Camera-type eye (tissue), 1 donor: ENCODE data around the genes METTL2A, MRC2 and DDX42.

DNA sequence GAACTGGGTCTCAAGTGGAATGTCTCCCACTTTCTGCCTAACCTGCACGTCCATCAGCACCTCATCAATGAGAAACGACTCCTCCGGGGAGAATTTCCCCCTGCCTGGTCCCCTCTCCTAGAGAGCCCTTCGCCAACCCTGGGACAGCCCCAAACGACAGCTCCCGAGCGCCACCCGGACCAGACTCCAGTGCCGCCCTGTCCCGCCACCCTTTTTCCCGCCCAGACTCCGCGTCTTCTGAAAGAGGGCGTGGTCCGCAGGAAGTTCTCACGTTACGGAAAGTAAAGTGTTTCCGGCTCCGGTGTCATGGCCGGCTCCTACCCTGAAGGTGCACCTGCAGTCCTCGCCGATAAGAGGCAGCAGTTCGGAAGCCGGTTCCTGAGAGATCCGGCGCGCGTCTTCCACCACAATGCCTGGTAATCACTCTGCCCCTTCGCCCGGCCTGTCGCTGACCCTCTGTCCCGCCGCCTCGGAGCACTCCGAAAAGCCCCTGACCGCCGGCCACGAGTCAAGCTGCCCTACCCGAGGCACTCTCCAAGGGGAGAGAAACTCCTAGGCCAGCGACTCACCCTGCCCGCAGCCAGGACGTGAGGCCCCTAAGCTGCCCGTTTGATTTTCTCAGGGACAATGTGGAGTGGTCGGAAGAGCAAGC lies at the start of gene METTL2A:
METTL2A (plus strand) TSS at position 301 of the 652 bp plus-strand sequence.
- RAMPAGE, long total RNA: start-site peak on the plus strand centred at position 294 of the sequence, 15 bp wide, 80 reads

DNA sequence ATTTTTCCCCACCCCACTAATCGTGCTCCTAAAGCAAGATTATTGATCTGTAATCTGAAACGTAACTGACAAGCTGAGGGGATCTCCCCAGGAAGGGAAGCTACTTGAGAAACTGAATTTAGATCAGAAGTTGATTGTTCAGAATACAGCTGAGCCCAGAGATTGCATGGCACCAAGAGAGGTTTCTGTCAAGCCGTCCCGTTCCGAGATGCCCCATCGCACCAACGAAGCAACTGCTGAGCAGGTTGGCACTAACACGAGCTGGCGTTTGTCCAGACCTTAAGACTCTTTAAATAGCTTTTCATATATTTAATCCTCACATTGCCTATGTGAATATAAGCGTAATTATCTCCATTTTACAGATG lies 20.1 kb upstream of the TLK2 start:
- RAMPAGE, long total RNA: no peak

- RAMPAGE, long total RNA: no peak
Measured at GRCh38 chr17:62564684-62565185, 62.7 kb upstream of the MRC2 start.

- RAMPAGE, long total RNA: no peak
Measured at GRCh38 chr17:62572696-62573516, 54.6 kb upstream of the MRC2 start.

- RAMPAGE, long total RNA: no peak
Measured at GRCh38 chr17:62627613-62627971, at the start of gene MRC2. Gene MRC2, plus strand, starts transcription at chr17:62627670.

DNA sequence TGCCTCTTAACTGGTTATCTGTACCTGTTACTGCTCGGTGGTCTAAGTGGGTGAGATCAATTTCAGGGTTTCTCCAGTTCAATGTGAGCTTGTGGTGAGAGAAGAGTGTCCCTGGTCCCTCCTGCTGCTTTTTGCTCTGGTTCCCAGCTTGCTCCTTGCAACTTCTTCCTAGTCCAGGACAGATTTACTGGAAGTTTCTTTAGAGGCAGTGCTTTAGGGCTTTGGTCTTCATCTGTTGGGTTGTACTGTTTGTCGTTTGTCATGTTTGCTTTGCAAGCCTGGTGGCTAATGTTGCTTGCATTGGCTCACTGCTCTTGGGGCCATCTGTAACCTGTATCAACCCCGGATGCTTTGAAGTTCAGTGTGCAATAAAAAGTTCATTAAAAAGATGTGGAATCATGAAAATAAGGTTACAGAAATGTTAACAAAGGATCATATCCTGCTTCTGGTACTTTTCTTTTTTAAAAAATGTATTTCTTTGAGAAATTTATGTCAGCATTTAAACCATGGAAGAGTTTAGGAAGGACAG lies 82.5 kb downstream of the MRC2 start:
- RAMPAGE, long total RNA: no peak

GRCh38 chr17:63162064-63163272 lies 196.4 kb downstream of the TANC2 start:
- RAMPAGE, long total RNA: no peak

GRCh38 chr17:63520438-63520913 lies 2.7 kb upstream of the KCNH6 start:
- RAMPAGE, long total RNA: no peak

DNA sequence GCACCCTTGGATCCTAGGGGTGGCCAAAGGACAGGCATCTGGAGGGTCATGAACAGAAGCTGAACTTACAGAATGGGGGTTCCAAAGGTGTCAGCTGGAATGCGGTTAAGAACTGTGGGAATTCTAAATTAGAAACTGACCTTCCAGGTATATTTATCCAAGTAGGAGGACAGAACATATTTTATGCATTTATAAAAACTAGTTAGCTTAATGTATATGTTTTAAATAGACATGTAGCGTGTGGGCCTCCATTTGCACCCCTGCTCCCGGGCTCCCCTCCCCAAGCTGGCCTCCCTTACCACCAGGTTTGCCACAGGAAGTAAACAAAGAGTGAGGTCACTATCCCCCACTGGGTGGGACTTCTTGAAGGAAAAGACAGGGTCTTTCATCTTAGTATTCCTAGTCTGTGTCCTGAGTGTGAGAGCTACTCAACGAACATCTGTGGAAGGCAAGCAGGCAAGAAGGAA lies 6.3 kb upstream of the LIMD2 start:
- RAMPAGE, long total RNA: no peak

DNA sequence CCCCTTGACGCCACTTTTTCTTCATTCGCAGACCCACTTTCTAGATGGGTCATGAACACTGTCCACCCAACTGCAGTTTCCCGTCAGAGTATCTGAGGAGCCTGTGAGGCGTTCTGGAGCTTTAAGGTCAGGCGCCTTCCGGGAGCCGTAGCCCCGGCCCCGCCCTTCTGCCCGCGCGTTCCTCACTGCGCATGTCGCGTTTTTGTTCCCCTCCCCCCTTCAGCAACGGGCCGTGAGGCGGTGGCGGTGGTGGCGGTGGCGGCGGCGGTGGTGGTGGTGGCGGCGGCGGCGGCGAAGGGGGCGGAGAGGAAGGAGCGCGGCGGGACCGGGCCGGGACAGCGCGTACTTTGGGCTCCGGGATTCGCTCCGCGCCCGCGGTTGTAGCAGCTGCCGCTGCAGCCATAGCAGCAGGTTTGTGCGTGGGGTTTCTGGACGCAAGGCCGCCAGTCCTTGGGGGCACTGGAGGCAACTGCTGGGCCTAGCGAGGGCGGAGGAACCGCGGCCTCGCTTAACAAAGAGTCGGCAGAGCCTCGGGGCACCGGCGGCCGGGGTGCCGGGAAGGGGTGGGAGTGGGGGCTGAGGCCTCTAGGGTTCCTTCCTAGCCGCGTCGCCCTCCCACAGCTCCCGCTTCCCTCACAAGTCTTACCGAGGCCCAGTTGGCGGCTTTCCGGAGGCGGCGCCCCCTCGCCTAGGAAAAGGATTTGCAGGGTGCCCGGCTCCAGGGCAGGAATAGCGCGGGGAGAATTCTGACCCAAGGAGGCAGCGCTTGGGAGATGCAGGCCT lies at the start of gene DDX42:
DDX42 (plus strand) TSS at position 205 of the 783 bp plus-strand sequence.
- RAMPAGE, long total RNA: no peak

DNA sequence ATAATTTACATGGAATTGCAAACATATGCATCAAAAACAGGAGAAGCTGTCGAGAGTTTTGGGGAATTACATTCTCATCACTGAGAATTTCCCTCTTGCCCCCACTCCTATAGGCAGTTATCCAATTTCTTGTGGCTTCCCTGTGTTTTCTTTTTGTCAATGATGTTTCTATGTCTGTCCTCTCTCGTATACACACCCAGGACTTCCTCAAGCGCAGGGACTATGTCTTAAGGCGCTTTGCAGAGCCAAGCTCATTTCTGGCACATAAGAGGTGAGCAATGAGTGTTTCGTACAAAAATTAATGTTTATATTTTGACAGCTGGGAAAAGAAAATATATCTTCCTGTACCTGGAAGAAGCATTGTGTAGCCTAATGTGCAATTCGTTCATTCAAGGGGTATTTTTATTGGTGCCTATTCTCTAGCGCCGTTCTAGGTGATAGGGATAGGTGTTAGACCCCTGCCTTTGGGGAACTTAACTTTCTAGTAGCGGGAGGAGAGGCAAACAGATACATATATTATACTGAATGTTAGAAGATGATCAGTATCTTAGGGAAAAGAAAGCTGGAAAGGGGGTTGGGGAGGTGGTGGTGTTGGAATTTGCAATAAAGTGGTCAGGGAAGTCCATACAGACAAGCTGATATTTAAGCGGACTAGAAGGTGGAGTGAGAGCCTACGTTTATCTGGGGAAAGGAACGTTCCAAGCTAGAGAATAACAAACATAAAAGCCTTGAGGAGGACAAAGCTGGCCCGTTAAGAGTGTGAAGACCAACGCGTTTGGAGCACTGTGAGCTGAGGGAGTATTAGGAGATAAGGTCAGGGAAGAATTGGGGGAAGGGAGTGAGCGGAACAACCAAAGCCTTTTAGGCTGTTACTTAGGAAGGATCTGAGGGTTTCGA lies 1.2 kb downstream of the DDX42 start:
- RAMPAGE, long total RNA: no peak

DNA sequence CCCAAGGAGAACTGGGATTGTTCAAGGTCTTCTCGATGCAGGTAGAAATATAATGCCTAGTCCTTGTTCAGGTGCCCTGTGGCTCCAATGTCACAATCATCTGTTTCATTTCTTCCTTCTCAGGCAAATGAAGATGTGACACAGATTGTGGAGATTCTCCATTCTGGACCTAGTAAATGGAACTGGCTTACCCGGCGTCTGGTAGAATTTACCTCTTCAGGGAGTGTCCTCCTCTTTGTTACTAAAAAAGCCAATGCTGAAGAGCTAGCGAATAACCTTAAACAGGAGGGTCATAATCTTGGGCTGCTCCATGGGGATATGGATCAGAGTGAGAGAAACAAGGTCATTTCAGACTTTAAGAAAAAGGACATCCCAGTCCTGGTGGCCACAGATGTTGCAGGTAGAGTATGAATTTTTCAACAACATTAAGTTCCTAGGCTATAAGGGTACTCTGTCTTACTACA lies 15.4 kb upstream of the PSMC5 start:
- RAMPAGE, long total RNA: no peak

- RAMPAGE, long total RNA: no peak
Measured at GRCh38 chr17:63818633-63819073, 8.6 kb upstream of the PSMC5 start.

DNA sequence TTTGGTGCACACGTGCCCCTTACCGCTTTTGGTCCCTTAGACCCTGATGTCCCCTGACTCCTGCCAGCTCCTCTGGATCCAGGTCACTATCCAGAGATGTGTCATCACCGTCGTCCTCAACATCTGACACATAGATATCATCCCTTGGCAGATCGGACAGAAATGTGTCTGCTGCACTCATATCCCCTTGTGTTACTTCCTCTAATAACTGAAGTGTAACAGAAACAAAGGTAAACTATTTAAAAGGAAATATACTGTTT lies 5.3 kb upstream of the PSMC5 start:
- RAMPAGE, long total RNA: no peak

DNA sequence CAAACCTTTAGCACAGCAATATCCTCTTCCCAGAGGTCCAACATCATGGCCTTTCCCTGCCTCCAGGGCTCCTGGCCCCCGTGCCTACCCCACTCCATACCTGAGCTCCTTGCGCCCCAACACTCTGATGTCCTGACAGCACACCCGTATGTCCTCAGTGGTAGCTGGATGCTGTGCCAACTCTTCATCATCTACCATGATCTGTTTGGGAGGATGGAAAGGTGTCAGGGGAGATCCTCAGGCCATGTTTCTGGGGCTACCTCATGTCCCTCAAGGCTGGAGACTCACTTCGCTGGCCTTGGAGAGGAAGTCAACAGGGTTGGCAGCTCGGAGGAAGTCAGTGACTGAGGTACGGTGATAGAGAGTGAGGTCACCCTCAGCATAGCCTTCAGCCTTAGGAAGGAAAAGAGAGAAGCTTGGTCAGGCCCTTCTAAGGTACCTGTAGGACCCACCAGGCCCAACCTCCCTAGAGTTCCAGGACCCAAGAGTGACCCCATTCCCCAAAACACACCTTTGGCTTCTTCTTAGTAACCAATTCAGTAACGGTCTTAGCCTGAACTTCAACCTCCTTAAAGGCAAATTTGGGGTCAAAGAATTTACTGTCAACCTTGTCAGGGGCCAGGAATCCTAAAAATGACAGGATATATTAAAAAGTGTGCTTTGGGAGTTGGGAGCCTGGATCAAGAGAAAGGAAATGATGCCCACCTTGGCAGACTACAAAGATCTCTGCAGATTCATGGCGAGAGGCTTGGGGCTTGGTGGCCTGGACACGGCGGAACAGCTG lies 2.5 kb upstream of the PSMC5 start:
- RAMPAGE, long total RNA: no peak

DNA sequence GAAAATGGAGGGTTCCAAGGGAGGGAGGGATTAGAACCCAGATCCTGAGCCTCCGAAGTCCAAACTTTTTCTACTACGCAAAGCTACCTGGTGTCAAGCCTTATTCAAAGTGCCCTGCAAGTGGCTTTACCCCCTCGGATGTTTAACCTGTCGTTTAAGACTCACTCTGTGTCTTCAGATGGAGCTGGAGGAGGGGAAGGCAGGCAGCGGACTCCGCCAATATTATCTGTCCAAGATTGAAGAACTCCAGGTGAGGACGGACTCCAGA lies 431 bp upstream of the FTSJ3 start:
- RAMPAGE, long total RNA: no peak

DNA sequence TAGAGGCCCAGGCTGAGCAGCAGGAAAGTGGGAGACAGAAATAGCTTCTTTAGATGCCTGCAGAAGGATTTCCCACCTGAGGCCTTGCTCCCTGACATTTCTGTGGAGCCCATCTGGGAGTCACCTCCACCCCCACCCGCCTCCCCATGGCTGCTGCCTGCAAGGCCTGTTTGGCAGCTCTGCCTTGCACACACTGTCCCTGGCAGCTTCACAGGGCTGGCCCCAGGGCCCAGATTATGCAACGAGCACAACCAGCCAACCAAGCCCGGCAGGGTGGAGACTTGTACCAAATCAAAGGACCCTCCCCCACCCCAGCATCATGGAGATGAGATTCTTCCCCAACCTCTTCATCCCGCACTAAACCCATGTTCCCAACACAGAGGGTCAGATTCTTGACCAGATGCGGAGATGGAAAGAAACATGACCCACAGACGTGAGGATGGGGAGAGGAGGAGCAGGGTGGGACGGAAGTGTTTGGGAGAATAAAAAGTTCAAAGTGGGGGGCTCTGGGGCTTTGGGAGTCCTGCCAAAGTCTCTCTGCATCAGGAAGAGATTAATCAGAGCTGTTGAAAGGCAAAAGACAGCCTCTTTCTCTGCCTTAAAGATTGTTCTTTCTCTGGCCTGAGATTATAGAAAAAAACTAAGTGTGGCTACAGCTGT lies 3.8 kb downstream of the SMARCD2 start:
- RAMPAGE, long total RNA: no peak

DNA sequence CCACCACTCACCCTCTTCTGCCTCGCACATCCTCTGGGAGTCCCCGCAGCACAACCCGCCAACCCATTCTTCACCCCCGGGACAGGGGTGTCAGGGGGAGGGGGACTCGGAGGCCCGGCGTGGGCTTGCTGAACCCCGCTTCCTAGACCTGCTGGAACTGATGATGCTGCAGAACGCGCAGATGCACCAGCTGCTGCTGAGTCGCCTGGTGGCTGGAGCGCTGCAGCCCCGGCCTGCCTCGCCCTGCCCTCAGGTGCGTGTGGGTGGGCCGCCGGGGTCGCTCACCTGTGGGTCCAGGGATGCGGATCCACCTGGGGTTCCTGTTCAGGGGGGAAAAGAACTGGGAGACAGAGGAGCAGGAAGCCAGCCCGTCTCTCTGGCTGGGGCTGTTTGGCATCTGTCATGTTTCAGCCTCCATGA lies 681 bp downstream of the PRR29 start:
- RAMPAGE, long total RNA: no peak

DNA sequence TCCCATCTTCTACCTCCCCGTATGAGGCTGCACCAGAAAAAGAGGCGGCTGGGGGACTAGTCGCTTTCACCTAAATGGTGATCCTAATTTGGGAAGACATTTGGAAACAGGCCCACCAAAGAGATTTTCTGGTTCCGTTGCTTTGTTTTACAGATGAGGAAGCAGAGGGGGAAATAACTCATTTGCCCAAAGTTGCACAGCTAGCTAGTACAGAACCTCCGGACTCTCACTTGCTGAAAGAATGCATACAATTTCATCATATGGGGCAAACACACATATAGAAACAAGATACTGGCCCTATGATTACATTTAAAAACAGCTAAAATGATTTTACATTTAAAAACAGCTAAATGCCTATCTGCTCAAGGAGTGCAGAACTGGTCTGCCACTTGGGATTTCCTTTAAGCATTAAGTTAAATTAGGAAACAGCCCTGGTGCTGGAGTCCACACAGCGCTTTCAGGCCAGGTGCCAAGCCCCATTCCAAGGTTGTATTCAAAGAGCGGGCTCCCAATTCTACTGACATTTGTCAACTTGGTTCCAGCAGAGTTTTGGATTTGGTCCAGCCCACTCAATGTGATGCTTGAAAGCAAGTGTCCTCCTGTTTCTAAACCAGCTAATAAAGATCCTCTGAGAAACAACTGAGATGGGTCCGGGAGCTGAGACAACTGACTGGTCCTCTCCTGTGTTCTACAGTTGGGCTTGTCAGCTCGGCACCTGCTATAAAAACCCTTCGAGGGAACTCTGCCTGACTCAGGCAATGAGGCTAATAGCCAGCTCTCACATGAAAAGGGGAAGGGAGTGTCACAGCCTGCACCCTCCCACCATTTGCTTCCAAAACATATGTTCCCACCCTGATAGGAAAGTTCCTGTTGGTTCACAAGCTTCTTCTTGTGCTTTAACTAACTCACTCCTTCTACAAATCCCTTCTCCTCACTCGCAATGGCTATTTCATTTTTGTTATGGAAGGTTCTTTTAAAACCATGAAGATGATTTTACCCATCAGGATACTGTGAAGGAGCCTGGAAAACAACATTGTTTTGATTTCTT lies 11.6 kb downstream of the ERN1 start:
- RAMPAGE, long total RNA: no peak

- RAMPAGE, long total RNA: no peak
Measured at GRCh38 chr17:64128271-64128746, 1.6 kb downstream of the ERN1 start.